Progenitor cell of endocrine pancreas (in vitro differentiated cells): ENCODE measurements around a stretch of chr12.

DNA sequence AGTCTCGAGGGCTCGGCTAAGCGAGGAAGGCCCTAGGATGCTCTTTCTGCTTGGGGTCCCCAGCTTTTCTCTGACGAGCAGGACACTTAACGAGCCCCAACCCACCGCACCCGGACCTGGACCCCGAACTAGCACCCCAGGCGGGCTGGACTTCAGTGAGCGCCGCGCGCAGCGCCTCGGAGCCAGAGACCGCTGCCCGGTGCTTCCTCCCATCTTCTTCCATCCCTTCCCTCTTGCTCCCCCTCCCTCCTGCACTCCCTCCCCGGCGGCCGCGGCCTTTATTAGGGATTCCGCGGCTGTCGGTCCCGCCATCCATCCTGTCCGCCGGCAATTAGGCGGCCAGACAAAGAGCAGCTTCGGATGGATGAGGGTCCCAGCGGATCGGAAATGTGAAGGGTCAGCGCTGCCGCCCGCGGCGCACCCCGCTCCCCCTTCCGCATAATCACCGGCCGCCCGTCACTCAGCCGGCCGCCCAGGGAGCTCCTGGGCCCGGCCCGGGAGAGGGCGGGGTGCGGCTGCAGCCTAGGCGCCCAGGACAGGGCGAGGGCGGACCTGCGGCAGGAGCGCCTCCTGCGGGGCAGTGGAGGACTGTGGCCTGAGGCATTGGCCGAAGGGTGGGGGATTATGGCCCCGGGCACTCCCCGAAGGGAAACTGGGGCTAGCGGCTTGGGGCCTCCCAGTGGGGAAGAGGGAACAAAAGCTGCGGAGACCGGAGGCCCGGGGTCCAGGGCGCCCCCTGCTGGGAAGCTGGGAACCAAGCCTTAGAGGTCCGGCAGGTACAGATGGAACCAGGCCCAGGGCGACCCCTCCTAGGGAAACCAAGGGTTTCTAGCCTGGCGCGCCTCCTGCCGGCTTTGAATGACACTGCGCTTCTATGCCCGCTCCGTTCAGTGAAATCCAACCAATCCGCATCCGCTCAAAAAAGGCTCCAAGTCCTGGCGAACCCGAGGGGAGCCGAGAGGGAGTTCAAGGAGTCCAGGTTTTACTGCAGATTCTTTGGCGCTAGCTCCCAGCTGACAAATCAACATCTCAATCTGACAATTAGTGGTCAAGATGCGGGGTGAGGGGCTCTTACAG lies 4.5 kb upstream of the DNAJC22 start:
- PRO-cap = unidirectional peak, minus-strand start at position 688 of the sequence

- PRO-cap = unidirectional peak, plus-strand start at chr12:49515455
Measured at GRCh38 chr12:49515281-49515631, 23.6 kb upstream of the KCNH3 start.

- PRO-cap = no peak
Measured at GRCh38 chr12:49553500-49553998, 14.4 kb downstream of the MCRS1 start.

- PRO-cap = no peak
Measured at GRCh38 chr12:49636846-49637955, 13.8 kb downstream of the PRPF40B start.

DNA sequence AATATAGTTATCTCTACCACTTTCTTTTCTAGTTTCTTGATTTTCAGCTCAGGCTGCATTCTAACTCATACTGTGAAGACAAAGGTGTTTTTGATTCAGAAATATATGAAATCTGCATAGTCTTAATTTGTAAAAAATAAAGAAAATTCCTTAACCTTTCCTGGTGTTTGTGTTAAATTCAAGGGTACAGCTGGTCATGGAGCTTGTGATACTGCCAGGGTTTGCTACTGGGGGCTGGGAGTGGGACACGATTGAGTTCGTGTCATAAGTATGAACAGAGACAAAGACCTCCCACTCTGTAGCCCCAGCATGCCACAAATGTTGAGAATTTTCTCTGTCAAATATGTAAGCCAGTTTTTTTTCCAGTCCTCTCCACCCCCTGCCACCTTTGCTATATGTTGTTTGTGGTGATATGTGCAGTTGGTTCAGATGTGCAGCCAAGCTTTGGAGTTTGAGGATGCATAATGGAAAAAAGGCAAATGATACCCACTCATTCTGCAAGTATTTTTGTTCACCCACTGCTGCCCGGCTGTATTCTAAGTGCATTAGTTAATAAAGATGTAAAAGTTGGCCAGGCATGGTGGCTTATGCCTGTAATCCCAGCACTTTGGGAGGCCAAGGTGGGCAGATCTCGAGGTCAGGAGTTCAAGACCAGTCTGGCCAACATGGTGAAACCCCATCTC lies 23.6 kb downstream of the TMBIM6 start:
- PRO-cap = no peak

DNA sequence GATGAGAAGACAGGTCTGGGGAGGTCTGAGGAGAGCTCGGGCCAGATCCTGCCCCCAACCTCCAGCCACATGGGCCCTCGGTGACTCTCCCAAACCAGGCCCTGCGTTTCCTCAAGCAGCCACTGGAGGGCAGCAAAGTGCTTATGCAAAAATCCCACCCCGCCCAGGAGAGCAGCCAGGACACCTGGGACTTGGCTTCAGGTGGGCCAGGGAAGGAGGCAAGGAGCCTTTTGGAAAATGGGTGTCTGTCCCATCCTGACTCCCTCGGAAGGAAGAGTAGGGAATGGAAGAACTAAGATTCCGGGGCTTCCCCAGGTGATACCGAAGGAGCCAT lies 24.2 kb upstream of the BCDIN3D start:
- PRO-cap = no peak

DNA sequence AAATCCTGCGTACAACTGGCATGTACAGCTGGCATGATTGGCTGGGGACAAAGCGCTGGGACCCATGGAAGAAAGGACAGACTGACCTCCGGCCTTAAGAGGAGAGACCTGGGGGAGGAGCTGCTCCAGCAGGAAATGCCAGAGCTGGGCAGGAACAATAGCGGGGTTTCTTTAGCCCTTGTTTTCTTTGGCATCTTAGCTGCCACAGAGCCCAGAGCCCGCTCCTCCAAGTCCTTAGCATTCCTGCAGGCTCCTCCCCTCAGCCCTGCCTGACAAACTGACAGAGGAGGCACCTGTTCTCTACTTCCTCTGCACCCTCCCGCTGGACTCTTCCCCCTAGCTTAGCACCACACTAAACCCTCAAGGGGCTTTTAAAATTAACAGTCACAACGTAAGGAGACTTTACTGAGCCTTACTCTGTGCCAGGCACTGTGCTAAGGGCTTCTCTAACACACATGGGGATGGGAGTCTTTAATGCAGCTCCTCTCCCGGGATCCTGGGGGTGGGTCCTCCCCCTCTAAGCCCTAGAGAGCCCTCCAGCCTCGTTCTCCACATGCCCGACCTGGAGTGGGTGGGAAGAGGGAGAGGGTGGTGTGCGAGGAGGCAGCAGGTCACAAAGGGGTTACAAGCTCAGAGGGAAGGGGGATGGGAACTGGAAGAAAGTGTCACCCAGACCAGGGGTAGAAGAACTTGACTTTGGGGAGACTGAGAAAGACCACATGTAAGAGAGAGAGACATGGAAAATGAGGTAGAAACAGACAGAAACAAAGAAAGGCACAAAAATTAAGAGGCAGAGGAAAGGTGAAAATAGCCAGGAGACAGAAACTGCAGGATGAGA lies 1.7 kb upstream of the AQP5 start:
- PRO-cap = no peak

DNA sequence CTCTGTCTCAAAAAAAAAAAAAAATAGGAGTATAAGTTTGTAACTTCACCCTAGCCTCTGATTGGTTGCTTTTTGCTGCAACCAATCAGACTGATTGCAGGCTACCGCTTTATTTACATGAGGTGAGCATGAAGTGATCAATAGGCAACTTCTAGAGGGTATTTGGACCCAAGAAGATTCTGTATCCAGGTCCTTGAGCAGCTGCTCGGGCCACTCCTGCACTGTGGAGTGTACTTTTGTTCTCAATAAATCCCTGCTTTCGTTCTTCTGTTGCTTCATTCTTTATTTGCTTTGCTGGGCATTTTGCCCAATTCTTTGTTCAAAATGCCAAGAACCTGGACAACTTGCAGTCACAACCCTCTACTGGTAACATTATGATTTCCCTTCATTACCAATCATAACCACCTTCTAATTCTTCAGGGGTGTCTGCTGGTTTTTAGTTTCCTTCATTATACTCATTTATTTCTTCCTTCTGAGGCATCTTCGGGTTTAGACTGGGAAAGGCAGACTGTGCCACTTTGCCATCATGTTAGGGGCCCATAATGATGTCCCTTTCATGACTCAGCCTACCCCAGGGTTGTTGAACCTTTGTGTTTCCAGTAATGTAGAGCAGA lies 43.4 kb upstream of the LIMA1 start:
- PRO-cap = no peak

DNA sequence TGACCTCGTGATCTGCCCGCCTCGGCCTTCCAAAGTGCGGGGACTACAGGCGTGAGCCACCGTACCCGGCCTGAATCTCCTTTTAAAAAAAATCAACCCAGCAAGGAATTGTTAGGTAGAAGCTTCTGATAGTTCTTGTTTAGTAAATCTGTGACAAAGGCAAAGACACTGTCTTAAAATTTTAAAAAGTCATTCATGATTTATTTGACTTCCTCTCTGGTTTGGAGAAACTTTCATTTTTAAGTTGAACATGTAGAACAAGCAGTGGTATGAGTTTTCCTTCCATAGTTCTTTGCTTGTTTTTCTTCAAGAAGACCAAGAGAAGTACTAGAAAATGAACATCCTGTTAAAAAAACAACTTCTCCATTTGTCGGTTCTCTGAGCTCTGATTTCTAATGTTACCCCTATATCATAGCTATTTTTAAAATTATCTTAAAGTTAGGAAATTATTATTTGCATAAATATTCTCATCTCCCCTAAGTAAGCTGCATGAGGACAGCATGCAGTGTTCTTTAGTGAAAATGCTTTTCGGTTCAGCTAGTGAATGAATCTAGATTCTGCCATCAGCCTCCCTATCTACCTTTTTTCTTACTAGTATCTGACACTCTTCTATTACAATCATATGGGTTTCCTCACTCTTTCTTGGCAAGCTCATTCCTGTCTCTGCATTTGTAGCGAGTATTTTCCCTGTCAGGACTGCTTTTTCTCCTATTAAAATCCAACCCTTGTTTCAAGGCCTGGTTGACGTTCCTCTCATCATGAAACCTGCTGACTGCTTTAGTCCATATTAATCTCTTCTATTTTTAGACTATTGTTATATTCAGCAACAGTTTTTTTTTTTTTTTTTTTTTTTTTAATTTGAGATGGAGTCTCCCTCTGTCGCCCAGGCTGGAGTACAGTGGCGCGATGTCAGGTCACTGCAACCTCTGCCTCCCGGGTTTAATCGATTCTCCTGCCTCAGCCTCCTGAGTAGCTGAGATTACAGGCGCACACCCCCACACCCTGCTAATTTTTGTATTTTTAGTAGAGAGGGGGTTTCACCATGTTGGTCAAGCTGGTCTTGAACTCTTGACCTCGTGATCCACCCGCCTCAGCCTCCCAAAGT lies 15.8 kb downstream of the DIP2B start:
- PRO-cap = no peak

GRCh38 chr12:50691025-50691361 lies 72.9 kb upstream of the ATF1 start:
- PRO-cap = no peak

DNA sequence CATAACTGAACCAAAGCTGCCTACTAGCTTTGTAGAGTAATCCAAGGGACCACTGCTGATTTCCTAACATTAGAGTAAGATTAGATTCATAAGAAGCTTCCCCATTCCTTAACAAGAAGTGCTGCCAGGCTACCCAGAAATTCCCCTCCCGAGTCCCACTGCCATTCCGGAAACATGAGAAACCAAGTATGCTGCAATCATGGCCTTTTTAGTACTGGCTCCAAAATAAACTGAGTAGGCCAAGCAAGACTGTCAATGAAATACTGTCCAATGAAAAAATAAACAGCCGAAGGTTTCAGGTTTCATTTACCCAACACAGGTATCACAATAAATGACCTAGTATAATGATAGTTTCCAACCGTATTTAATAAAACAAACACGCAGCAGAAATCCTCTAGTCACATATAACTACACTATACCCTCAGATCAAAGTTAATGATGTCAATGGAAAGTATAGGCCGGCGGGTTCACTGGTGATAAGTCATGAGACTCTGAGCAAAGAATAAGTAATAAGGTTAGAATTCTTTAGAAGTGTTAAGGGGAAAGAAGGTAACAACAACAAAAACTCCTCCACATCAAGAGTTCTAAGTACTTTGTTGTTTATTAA lies 1.4 kb downstream of the SLC11A2 start:
- PRO-cap = bidirectional peak, plus-strand start at position 424 of the sequence, minus-strand start at position 216 of the sequence; bidirectional peak, plus-strand start at position 528 of the sequence, minus-strand start at position 472 of the sequence

DNA sequence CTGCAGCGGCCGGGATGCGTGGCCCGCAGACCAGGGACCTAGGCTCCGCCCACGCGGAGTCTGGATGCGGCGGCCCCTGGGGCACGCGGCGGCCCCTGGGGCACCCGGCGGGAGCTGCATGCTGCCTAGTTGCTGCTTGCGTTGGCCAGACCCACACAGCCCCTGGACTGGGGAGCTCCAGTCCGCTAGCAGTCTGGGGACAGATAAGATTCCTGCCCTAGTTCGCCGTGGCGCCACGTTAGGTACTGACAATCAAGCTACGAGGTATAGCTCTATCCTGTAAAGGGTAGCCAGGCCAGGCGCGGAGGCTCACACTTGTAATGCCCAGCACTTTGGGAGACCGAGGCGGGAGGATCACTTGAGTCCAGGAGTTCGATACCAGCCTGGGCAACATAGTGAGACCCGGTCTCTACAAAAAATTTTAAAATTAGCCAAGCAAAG lies 291 bp upstream of the SLC11A2 start:
- PRO-cap = bidirectional peak, plus-strand start at position 132 of the sequence, minus-strand start outside the sequence

GRCh38 chr12:51073650-51074169 lies 9.7 kb downstream of the CSRNP2 start:
- PRO-cap = no peak

DNA sequence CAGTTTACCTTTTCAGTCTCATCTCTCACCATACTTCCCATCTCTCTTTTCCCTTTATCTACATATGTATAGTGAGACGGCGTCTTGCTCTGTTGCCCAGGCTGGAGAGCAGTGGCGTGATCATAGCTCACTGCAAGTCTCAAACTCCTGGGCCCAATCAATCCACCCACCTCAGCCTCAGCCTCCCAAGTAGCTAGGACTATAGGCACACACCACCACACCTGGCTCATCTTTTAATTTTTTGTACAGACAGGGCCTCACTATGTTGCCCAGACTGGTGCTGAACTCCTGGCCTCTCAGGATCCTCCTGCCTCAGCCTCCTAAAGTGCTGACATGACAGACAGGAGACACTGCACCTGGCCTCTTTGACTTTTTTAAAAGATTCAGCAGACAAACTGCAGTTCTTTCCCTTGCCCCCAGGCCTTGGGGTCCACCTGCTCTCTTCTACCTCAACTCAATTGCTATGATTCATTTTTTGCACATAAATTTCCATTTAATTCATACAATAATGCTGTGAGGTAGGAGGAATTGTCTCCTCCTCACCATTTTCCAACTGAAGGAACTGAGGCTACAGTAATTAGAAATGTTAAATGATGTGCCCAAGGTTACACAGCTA lies 33.5 kb downstream of the TFCP2 start:
- PRO-cap = no peak

DNA sequence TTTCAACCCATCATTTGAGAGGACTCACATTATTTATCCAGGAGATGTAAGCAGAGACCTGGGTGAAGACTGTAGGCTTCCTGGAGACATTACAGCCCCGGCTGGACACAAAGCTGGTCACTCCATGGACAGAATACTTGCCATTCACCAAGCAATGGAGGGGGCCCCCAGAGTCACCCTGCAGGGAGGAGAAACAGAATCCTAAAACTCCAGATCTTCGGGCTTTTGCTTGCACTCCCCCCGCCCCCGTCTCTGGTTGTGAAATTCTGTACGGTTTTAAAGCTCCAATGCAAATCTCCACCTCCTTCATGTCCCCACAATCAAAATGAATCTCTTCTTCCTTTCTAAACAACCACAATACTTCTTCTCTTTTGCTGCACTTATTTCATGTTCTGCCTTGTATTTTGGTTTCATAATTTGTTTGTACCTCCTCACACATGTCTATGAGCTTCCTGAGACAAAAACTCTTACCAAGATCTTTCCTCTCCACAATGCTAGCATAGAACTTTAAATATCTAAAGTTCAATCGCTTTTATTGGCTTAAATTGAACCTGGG lies 5.8 kb upstream of the BIN2 start:
- PRO-cap = no peak

- PRO-cap = no peak
Measured at GRCh38 chr12:51591559-51592090, 592 bp downstream of the SCN8A start.

- PRO-cap = unidirectional peak, plus-strand start at chr12:51847067
Measured at GRCh38 chr12:51846701-51847772, 1.5 kb downstream of the FIGNL2 start.

DNA sequence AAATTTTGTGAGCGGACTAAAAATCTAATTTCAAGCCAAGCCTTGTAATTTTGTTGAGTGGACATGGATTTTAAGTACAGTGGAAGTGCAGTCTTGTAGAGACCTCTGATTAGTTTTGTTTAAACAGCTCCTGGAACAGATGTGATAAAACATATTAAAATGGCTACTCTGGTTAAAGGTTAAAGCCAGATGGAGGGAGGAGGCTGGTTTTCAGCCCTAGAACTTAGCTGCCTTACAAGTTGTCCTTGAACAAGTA lies 2.9 kb downstream of the ACVR1B start:
- PRO-cap = no peak

GRCh38 chr12:51972834-51973540 lies 21.5 kb downstream of the ACVR1B start:
- PRO-cap = no peak

DNA sequence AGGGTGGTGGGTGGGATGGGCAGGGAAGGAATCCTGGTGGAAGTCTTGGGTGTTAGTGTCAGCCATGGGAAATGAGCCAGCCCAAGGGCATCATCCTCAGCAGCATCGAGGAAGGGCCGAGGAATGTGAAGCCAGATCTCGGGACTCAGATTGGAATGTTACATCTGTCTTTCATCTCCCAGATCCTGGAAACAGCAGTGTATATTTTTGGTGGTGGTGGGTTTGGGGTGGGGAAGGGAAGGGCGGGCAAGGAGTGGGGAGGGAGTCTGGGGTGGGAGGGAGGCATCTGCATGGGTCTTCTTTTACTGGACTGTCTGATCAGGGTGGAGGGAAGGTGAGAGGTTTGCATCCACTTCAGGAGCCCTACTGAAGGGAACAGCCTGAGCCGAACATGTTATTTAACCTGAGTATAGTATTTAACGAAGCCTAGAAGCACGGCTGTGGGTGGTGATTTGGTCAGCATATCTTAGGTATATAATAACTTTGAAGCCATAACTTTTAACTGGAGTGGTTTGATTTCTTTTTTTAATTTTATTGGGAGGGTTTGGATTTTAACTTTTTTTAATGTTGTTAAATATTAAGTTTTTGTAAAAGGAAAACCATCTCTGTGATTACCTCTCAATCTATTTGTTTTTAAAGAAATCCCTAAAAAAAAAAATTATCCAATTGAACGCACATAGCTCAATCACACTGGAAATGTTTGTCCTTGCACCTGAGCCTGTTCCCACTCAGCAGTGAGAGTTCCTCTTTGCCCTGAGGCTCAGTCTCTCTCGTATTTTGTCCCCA lies 11.5 kb upstream of the TAMALIN start:
- PRO-cap = no peak